UCH-1 (cell line): ENCODE measurements around the gene PROK2.

DNA sequence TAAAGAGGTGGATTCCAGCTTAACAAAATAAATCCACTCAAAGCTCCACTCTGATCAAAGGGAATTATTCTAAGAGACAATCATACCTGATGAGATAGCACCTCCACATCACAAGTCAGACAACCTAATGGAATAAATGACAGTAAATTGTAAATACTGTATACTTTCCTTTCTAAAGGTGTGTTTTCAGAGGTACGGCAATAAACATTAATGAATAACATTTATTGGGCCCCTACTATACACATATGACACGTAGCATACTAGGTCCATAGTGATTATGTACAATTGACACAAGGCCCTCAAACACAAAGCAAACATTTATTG is 429.9 kb downstream of the FOXP1 start:
- RRBS, result no CpG with 5 or more reads among the region's 2 CpGs

DNA sequence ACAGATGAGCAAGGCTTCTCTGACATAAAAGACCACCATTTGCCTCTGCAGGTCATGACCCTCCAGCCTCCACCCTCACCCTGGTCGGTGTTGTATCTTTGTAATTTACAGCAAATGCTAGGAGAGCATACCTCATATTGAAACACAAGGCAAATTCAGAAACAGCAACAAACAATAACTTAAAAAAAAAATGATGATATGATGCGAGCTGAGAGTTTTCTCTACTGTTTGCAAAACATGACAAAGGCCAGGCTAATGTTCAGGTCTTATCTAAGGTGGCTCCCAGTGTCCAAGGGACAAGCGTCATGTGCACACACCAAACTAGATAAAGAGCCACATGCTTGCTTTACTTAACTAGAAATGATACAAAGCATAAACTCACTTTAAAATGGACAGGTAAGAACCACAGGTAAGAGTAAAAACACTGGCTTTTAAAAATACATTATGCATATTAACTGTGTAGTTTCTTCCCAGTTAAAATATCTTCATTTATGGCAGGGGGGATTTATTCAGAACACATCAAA is 375.9 kb downstream of the FOXP1 start:
- RRBS, result no CpG with 5 or more reads among the region's 3 CpGs

GRCh38 chr3:71247060-71248043 is 336.2 kb downstream of the FOXP1 start:
- RRBS, result no CpG with 5 or more reads among the region's 12 CpGs

DNA sequence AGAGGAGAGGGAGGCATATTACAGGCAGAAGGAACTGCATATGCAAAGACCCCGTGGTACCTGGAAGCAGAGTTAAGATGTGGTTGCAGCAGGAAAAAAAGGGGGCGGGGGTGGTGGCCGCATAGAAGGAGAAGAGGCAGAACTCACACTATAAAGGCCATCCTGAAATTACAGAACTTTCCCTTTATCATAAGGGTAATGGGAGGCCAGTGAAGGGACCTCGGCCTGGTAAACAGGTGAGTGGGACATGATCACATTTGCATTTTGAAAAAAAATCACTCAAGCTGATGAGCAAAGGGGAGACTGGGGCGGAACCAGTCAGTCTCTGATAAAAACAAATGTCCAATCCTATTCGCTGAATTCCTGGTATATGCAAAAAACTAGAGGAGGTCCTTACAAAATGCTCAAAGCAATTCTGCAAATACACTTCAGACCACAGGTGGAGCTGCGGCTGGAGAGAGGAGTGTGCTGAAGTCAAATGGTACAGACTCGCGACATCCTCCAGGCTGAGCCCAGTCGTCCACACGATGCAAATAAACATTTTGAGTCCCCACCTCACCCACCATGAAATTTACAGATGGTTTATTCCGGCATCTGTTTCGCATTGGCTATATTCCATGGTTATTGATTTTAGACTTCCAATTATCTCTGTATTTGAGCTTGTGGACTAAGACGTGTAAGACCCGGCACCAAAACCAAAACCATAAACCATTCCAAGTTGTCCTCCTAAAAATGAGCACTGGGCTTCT is 166.7 kb downstream of the FOXP1 start:
- RRBS, result 100% methylated on average over 2 of the region's 15 CpGs

DNA sequence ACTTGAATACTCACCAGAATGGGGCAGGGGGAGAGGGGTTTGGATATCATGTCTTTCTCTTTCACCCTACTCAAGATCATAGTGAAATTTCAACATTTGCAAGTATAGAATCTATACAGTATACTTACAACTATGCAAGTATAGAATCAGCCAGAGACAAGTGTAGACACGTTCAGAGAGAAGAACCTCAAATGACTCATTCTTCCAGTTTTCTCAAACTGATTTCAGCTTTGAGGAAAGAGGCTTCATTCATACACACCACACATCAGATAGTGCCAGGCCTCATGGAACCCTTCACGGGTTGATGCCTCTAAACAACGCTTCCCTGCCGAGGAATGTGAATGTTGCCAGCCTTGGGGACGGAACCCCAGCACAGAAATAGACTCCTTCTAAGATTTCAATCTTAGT is 135.8 kb downstream of the FOXP1 start:
- RRBS, result no CpG with 5 or more reads among the region's 5 CpGs

DNA sequence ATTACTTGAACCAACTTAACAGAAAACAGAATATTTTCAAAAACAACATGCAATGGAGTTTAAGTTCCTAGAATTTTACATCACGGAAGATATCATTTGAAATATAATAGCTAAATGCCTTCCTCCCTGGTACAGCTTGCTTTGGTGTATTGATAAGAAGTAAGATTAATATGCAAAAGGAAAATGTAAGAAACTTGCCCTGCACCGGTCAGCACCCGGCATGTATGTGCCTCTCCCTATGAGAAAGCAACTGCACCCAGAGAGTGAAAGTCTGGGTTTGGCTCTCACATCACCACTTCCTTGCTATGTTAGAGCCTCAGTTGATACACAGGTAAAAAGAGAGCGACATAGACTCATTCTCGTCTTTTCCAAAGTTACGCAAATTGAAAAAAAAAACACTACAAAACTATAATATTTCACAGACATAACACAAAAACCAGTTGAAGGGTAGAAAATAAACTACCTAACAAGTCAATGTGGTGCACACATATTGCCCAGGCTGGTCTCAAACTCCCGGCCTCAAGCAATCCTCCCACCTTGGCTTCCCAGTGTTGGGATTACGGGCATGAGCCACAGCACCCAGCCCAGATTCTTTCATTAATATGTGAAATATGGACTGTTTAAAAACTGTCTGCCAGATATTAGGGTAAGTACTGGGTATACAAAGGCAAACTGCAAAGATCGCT is 96.6 kb downstream of the FOXP1 start:
- RRBS, result no CpG with 5 or more reads among the region's 9 CpGs

DNA sequence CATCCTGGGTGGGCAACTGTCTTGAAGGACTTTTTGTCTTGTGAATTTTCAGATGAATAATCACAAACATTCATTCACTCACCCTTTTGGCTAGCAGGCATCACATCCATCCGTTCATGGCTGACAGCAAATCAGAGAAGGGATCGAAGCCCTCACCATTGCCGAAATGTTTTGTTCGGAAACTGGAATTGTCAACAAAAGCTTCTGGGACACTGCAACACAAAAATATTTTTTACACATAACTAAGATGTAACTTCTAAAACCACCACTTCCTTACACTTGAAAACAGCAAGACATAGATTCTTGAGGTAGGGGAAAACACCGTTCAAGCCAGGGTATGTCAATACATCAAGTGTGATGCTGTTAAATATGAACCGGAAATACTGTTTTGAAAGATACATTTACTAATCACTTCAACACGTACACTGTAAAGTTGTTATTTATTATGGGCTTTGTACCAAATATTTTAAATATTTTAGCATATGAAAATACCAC is 90.1 kb downstream of the FOXP1 start:
- RRBS, result no CpG with 5 or more reads among the region's 7 CpGs

DNA sequence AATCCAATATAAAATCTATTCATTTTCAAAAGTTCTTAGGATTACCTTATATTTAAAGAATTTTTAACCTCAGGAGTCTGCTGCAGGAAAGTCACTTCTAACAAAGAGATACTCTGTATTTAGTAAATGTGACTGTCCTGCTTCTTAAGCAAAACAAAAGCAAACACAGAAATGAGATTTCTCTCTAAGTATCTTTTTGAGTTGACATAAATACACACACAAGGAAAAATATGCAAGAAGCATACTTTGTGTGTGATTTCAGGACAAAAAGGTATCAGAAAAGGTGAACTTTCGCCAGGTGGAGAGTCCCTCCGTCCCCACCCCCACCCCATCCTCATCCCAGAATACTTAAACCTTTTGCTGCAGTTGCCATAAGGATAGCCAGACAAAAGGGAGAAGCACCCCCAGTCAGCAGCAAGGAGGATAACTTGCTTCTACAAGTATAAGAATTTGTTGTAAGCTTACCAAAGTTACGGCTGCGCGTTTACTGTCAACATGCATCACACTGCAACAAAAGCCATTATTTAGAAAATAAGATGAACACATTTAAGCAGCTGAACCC is 10.4 kb downstream of the FOXP1 start:
- RRBS, result no CpG with 5 or more reads among the region's 5 CpGs

DNA sequence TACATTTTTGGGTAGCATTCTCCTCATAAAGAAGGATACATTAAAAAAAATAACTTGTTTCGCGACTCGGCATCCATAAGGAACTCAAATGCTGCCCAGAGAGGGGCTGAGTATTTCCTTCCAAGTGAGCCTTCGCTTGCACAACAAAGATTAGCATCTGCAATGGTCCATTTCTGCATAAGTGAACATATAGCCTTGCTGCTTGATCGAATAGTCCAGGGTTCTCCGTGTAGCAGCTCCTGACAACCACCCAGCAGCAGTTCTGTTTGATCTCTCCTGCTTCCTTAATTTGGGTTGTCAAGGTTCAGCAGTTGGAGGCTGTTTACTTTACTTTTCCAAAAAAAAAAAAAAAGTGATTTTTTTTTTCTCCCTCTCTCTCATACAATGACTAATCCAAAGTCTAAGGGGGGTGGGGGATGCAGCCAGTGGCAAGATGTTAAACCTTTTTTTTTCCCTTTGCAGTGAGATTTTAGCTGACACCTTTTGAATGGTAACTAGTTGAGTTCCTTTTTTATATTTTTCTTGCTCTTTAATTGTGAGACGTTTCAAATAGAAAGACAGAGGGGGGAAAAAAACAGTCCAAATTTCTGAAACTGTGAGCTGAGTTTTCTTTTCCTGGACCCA is 3.6 kb downstream of the FOXP1 start:
- RRBS, result no CpG with 5 or more reads among the region's 7 CpGs

GRCh38 chr3:71725663-71726148 is 504 bp upstream of the EIF4E3 start:
- RRBS, result no CpG with 5 or more reads among the region's 18 CpGs

GRCh38 chr3:71784615-71785715 is at the start of gene PROK2:
Gene PROK2 (minus strand): TSS chr3:71785148.
- RRBS, result 4% methylated on average over 48 of the region's 111 CpGs

GRCh38 chr3:72082058-72082924 is 297.3 kb upstream of the PROK2 start:
- RRBS, result no CpG with 5 or more reads among the region's 10 CpGs

DNA sequence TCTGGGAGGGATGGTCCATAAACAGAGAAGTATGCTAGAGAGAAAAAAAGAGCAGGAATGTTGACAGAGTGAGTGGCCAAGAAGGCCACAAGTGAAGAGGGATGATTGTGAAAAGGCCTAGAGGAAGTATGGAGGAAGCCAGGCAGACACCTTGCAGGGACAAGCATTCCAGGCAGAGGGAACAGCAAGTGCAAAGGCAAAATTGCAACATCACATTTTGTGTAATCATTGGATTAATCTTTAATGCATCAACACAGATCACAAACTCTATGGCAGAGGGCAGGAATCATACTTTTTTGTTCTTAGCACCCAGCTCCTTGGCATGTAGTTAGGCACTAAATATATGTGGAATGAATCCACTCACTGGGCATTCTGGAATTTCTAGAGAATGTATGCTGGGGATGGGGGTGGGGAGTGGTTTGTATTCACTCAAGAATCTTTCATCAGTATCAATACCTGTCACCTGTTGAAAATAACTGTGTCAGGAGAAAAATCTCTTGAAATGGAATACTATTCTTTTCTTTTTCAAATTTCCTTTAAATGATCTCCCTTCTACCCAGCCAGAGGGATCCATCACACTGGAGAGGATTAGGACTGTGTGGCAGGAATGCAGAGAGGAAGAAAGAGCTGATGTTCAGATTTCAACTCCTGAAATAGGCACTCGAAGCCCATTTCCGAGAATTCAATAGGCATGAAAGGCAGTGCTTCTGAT is 312.2 kb upstream of the PROK2 start:
- RRBS, result no CpG with 5 or more reads among the region's 2 CpGs

DNA sequence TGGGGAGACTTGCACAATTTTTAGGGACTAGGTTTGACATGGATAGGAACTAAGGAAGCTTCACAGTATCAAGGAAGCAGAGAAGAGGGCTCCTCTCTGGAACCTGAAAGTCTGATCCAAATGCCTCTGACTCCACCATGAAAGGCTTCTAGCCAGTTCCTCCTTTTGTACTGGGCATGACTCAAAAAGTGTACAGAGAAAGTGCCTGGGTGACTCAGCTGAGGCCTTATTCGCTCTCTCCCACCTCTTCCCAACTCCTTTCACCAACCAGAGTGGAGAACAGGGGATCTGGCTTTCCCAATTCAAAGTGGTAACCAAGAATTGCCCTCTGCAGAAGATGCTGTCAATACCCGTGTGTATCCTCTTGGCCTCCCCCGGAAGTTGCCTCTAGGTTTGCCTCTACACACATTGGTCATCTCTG is 342.9 kb upstream of the PROK2 start:
- RRBS, result no CpG with 5 or more reads among the region's 3 CpGs

DNA sequence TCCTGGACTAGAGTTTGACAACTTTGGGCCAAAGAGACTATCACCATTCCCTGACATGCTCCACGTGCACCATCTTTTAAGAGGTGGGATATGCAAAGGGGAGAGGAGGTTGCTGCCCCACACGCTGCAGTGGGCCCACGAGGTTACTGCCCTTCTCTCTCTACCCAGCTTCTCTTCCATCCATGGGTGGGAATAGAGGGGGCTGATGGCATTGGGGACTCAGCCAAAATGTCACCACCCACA is 354.0 kb upstream of the PROK2 start:
- RRBS, result no CpG with 5 or more reads among the region's 3 CpGs

GRCh38 chr3:72269910-72270479 is 485.0 kb upstream of the PROK2 start:
- RRBS, result no CpG with 5 or more reads among the region's 7 CpGs

- RRBS, result no CpG with 5 or more reads among the region's 5 CpGs
These were observed 413.9 kb downstream of the SHQ1 start for GRCh38 chr3:72433928-72435104.

- RRBS, result no CpG with 5 or more reads among the region's 1 CpG
These were observed 357.3 kb downstream of the SHQ1 start for GRCh38 chr3:72491026-72491225.

GRCh38 chr3:72492533-72492916 is 355.7 kb downstream of the SHQ1 start:
- RRBS, result no CpG with 5 or more reads among the region's 4 CpGs